GM19240 (cell line): ENCODE data around the genes ERRFI1 and SLC45A1.

DNA sequence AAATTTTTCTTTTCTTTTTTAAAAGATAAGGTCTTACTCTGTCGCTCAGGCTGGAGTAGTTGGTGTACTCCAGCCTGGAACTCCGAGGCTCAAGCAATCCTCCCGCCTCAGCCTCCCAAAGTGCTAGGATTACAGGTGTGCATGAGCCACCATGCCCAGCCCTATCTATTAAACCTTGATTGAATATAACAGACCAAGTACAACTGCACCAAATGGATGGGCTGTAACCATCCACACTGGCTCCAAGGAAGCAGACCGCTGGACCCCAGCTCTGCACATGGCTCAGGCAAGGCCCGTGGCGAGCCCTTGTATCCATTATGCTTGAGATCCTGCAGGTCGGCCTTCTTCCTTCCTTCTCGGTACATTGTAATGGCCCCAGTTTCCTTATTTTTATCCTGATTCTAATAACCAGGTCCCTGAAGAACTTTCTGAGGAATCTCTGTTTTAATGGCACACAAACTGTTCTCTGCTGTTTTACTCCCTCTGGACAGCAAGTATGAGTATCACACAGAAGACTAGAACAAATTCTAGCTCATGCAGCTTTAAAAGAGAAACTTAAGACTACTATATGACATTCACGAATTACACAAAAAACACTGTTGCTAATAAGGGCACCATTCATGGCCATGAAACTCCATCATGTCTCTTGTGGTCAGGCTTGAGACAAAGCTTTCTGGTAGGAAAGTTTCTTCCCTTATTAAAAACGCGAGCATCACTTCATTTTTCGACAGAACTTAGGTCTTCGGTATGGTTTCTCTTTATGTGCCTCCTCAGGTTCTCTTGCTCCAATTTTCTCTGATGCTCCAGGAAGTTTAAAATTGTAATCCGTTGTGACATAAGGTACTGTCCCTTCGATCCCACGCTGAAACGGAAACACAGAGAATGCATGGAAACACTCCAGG lies 28.9 kb downstream of the NOL9 start:
- RRBS: no CpG with 5 or more reads among the region's 17 CpGs

DNA sequence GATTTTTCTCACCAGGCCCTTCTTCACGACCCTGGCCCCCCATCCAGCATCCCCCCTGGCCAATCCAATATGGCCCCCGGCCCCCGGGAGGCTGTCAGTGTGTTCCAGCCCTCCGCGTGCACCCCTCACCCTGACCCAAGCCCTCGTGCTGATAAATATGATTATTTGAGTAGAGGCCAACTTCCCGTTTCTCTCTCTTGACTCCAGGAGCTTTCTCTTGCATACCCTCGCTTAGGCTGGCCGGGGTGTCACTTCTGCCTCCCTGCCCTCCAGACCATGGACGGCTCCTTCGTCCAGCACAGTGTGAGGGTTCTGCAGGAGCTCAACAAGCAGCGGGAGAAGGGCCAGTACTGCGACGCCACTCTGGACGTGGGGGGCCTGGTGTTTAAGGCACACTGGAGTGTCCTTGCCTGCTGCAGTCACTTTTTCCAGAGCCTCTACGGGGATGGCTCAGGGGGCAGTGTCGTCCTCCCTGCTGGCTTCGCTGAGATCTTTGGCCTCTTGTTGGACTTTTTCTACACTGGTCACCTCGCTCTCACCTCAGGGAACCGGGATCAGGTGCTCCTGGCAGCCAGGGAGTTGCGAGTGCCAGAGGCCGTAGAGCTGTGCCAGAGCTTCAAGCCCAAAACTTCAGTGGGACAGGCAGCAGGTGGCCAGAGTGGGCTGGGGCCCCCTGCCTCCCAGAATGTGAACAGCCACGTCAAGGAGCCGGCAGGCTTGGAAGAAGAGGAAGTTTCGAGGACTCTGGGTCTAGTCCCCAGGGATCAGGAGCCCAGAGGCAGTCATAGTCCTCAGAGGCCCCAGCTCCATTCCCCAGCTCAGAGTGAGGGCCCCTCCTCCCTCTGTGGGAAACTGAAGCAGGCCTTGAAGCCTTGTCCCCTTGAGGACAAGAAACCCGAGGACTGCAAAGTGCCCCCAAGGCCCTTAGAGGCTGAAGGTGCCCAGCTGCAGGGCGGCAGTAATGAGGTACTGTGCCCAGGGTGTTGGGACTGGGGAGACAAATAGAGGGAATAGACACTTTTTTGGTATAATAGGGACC lies 859 bp downstream of the ZBTB48 start:
- RRBS: no CpG with 5 or more reads among the region's 27 CpGs

DNA sequence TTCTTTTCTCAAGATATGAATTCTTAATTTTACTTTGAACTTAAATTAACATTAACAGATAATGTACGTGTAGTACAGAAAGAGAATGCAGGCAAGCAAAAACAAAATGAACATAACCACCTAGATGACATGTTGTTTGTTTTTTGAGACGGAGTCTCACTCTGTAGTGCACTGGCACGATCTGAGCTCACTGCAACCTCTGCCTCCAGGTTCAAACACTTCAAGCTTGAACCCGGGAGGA lies 2.6 kb upstream of the KLHL21 start:
- RRBS: no CpG with 5 or more reads among the region's 4 CpGs

DNA sequence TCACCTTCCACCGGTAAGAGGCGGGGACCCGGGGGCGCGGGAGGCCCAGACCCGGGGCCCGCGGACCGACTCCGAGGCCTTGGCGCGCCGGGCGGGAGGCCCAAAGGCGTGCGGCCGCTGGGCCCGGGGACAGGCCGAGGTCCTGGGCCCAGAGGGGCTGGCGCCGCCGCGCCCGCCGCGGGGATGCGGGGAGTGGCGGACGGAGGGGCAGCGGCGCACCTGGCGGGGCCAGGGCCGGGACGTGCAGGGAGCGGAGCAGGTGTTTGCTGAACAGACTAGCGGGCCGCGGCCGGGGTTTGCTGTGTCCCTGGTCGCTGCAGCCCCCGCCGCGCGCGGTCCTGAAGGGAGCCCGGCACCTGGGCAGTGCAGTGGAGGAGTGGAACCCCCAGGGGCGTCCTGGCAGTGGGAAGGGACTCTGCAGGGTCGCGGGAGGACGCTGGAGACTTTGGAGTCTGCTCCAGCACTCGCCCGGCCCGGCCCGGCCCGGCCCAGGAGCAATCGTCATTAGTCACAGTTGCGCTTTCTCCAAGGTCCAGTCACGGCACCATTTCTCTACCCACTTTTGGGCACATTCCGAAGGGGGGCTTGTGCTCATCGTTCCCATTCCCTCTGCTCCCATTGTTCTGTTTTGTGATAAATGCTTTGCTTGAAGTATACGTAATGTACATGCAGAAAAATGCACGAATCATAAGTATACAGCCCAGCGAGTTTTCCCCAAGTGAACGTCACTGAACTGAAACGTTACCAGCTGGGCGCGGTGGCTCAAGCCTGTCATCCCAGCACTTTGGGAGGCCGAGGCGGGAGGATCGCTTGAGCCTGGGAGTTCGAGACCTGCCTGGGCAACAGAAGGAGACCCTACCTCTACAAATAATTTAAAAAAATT lies 853 bp downstream of the THAP3 start:
- RRBS: 2% methylated on average over 29 of the region's 71 CpGs

DNA sequence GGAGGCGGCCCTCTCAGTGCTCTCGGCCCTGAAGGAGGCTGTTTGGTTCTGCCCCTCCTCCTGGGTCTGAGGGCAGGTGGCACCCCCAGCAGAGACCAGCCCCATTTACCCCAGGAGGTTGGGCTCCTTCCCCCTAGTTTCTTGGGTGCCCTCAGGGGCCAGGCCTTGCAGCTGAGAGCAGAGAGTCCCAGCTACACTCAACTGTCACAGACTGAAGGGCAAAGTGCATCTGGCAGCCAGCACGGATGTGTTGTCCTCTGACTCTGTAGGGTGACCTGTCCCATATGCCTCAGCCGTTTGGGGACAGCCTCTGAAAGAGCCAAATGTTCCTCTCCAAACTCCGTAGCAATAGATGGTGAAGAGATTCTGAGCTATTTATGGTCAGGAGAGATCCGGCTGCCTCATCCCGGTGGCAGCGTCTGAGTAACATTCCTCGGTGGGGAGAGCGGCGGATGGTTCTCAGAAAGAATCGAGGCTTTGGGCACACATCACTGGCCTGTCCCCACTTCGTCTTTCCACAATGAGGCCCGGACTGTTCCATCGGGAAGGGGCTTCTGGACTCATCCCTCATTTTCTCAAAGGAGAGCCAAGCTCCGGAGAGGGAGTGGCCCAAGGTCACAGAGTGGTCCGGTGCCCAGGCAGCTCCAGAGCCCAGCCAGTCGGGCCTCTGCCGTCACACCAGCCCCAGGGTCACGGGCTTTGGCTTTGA lies 424.2 kb upstream of the VAMP3 start:
- RRBS: 76% methylated on average over 3 of the region's 20 CpGs

DNA sequence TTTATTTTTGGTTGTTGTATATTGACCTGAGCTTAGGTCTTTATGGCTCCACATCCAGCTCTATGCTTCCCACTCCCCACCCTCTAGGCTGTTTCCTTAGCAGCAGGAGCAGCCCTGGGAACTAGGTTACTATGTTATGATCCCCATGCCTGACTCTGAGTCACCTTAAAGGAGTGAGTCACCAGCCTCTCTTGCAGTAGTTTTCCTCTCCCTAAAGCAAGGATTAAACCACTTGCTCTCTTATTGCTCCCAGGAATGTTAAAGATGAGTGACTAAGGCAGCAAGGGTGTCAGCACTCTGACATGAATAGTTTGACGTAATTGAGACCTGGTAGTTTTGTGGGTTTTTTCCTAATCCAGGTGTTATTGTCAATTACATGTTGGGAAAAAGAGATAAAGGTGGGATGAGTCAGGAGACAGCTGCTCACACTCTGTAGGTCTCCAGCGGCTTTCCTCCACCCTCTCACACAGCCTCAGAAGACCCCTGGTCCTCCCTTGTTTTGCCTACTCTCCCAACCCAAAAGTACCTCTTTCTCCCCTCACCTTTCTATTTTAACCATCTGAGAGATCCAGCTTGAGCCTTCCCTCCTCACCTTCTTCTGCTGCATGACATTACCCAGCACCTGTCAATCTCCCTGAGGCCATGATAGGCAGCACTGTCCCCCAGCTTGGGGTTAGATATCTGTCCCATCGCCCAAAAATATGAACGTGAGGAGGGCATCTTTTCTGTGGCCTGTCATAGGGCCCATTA lies 369.1 kb upstream of the VAMP3 start:
- RRBS: no CpG with 5 or more reads among the region's 4 CpGs

DNA sequence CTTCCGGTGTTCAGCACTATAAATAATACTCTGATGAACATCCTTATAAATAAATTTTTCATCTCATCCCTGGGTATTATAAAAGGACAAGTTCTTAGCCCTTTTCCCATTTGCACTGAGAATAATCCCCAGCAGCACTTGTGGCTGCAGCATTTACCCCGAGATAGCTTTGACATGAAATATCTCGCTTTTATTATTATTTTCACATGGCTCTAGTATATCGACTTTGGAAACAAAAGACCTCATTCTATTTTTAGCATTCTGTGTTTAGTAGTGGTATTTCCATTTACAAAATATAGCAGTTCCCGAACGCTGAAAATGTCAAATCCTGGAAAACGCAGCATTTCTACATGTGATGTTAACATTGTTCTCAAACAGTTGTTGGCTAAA lies 227.8 kb upstream of the VAMP3 start:
- RRBS: no CpG with 5 or more reads among the region's 7 CpGs

DNA sequence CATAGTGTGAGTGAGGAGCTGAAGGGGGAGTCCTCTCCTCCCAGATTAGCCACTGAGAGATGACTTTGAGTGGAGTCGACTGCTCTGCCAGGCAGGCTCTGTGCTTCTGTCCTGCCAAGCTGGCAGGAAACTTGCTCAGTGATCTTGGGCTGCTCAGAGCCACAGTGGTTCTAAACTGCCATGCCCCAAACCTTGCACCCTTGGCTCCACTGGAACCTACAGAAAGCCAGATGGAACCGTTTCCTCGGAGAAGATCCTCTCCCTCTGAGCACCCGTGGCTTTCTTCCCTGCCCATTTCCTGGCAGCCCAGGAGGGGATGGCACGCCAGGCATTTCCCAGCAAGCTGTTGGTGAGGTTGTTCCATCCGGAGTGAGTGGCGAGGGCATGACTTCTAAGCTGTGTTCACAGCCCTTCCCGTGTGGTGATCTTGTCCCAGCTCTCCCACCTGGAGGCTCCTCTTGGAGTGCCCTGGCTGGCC lies 126.0 kb upstream of the VAMP3 start:
- RRBS: no CpG with 5 or more reads among the region's 8 CpGs

GRCh38 chr1:7960918-7961382 lies 561 bp upstream of the PARK7 start:
- RRBS: 3% methylated on average over 7 of the region's 15 CpGs

GRCh38 chr1:8026129-8027048 lies at the start of gene ERRFI1:
Gene ERRFI1, minus strand, starts transcription at chr1:8026309.
- RRBS: 4% methylated on average over 63 of the region's 102 CpGs

- RRBS: no CpG with 5 or more reads among the region's 16 CpGs
Observed at GRCh38 chr1:8083343-8084707, 57.7 kb upstream of the ERRFI1 start.

DNA sequence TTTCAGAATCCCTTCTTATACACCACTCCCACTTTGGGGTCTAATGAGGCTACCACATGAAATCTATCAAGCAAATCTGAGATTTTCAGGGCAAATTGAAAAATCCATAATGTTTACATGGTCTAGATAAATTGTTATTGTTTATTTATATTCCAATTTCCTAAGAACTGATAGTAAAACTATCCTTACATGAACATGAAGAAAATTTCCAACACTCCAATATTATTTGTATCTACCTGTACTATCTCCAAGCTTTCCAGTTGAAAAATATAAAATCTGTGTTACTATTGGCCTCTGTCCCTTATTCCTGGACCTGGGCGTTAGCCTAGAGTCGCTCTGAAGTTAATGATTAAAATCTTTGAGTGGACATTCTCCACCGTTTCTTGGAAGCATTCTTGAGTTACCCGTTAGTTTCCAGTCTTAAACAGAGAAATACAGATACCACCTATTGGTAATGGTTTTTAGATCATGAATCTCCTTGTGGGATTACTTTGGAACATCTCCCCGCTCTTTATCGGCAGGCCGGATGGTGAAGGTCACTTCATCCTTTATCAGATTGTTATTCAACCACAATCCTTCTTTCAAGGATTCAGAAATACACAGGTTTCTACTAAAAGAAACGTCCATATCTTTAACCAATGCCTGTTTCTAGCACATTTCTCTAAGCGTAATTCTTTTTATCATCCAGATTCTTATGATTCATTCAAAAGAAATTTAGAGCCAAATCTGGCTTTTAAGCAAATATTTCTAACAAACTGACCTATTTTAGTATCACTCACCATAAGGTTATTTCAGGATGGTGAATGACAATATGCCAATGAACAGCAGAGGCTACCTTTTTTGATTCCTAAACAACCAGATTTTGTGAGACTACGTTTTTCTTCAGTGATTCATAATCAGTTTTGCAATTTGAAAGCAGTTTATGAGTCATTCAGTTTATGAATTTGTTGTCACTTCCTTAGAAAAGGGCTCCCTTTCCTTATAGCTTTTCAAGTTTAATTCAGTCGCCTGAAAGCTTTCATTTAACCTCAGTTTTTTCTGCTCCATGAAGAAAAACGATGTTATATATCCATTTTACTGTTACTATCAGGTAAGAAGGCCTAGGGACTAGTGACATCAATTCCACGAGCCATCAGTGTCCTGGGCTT lies 70.2 kb upstream of the ERRFI1 start:
- RRBS: no CpG with 5 or more reads among the region's 13 CpGs

- RRBS: no CpG with 5 or more reads among the region's 11 CpGs
Observed at GRCh38 chr1:8137748-8138364, 111.7 kb upstream of the ERRFI1 start.

DNA sequence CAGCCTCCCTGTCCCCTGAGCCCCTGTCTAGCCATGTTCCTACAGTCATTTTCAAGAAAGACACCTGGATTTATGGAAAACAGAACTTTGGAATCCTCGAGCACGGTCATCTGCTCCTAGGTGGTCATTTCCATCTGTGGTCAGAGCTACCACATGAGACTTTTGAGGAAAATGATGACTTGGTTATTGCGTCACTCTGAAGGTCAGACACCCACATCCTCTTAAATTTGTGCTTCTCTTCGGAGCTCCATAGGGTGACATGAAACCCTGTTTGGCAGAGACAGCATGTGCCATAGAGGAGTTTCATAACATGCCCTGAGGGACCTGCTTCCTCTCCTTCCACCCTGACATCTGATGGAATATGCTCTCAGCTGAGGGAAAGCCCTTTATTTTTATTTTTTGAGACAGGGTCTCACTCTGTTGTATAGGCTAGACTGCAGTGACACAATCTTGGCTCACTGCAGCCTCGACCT lies 99.2 kb upstream of the SLC45A1 start:
- RRBS: no CpG with 5 or more reads among the region's 5 CpGs

DNA sequence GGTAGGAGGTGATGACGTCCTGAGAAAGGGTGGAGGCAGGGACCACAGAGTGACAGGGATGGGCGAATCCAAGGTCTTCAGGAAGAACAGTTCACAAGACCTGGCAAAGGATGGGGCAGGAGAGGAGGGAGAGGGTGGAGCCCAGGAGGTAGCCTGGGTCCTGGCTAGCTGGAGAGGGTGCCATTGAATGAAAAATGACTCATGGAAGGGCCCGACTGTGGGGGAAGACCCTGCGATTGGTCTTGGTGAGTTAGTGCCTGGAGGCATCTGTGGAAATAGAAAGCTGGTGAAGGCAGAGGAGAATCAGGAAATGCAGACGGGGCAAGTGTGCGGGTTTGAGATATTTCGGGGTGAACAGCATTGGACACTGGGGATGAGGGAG lies 60.3 kb upstream of the SLC45A1 start:
- RRBS: no CpG with 5 or more reads among the region's 7 CpGs

GRCh38 chr1:8317668-8318234 lies at the start of gene SLC45A1:
Gene SLC45A1, plus strand, starts transcription at chr1:8318114.
- RRBS: 3% methylated on average over 36 of the region's 58 CpGs

DNA sequence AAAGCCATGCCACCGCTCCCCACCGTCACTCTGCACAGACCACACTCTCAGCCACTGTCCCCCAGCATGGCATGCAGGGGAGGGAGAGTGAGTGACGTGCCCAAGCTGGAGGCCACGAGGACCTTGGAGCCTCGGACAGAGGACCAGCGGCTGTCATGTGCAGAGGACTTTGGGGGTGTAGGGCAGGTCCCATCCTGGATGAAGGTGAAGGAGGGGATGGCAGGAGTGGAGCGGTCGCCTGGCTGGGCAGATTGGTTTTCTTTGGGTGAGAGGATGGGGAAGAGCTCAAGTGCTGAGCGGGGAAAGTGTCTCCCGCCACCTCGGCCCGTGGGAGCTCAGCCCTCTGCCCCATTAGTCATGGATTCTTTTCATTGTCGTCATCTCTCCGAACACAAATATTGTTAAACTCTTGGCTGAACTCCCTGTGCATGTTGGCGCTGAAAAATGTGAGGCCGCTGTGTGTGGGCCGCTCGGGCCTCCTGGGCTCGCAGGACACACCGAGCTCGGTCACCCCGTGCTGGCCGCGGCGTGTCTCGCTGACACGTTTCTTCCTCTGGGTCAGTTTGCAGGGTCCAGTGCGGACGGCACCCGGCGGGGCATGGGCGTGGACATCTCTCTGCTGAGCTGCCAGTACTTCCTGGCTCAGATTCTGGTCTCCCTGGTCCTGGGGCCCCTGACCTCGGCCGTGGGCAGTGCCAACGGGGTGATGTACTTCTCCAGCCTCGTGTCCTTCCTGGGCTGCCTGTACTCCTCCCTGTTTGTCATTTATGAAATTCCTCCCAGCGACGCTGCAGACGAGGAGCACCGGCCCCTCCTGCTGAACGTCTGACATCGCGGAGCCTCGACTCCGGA lies 25.5 kb downstream of the SLC45A1 start:
- RRBS: 92% methylated on average over 6 of the region's 45 CpGs

DNA sequence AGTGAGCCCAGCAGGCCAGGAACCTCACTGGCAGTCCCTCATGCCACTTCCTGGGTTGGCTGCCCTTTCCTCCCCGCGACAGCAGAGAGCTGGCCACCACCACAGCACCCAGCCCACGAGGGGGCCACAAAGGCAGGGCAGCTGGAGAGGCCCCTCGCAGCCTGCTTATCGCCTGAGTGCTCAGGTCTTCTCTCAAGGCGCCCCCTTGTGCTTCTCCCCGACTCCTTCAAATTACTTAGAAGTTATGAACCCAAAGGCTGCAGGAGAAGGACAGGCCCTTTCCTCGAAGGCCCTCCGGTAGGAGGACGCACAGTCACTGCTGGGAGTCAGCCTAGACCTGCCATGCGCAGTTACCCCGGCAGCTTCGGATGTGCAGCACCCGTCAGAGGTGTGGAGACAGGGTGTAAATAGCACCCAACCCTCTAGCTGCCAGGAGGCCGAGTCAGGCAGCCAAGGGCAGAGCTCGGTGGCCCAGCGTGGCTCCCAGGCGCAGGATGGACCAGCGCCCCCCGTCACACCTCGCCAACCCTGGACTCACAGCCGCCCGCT lies 41.4 kb downstream of the SLC45A1 start:
- RRBS: 100% methylated on average over 4 of the region's 23 CpGs

DNA sequence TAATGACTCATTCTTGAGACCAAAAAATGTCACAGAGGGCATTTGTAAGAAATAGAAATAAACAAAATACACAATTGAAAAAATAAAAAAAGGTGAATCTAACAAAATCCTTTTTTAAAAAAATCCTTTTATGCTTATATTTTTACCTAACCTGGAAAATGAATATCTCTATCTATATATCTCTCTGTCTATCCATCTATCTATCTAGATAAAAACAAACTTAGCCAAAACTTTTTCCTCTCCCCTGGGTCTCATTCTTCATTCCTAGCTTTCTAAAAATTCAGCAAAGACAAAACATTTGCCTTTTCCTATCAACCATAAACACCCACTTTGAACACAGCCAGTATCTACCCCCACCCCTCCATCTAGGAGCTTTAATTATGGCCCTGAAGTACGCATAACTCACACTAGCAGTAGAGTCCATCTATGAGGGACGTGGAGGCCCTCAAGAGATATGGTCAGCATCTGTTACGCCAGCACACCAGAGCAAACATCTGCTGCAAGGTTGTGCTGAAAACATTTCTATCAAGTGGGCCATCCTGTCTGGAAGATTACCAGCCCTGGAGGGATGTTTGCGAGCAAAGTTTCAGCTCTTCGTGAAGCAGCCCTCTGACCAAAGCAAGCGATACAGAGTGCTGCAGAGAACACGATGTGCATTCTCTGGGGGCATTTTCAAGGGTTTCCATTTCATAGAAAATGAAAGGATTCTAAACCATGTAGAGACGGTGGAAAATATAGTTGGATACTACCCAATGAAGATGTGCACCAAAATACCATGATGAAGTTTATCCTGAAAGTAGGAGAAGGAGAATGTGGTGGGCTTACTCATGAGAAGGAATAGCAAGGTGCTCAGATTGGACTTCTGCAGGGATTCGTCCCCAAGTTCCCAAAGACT lies 74.6 kb downstream of the SLC45A1 start:
- RRBS: no CpG with 5 or more reads among the region's 9 CpGs

GRCh38 chr1:8525598-8526455 lies 207.9 kb downstream of the SLC45A1 start:
- RRBS: no CpG with 5 or more reads among the region's 10 CpGs